Pericardium fibroblast (primary cell): Measurements from ENCODE around the genes SLCO1A2 and CMAS.

DNA sequence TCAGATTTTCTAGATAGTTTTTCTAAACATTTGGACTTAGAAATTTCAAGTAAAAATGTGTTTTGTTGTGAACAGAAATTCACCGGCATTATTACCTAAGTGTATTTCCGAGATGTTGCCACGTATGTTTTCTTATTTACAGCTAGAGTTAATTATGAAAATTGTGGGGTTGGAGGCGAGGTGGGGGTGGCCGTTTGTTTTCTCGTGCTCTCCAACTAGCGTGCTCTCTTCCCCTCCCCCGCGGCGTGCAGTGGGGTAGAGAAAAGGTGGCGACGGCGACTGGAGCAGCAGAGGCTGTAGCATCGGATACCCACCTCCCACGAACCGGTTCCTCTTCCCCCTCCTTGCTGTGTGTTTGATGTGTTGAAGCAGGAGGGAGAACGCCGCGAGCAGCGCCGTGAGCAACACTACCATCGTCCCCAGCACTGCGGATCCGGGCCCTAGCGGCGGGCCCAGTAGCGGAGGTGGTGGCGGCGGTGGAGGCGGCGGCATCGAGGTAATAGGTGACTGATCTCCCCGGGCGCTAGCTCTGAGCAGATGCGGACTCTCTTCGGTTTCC is 133.1 kb upstream of the AEBP2 start:
- RAMPAGE, long total RNA = no peak

DNA sequence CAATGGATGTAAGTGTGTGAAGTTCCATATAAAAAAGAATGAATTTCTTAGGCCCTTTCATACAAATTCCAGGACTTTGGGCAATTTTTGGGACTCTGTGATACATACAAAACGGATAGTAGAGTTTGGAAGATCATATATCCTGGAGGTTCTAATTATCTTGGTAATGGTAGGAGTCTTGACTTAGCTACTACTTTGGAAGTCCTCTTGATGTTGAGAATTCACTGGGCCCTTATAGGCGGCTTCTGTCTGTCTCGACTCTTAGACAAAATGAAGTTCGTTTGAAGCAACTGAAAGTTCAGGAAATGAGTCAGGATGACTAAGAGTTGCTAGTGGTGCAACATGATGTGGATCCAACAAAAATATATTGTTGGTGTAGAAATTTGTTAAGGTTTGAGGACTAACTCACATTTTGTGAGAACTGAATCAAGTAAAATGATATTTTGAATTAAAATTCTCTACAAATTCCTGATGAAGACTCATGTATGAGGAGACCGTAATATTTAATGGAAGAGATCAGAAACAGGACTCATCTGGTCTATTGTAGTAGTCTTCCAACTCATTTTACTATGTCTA is 272.7 kb downstream of the AEBP2 start:
- RAMPAGE, long total RNA = no peak

DNA sequence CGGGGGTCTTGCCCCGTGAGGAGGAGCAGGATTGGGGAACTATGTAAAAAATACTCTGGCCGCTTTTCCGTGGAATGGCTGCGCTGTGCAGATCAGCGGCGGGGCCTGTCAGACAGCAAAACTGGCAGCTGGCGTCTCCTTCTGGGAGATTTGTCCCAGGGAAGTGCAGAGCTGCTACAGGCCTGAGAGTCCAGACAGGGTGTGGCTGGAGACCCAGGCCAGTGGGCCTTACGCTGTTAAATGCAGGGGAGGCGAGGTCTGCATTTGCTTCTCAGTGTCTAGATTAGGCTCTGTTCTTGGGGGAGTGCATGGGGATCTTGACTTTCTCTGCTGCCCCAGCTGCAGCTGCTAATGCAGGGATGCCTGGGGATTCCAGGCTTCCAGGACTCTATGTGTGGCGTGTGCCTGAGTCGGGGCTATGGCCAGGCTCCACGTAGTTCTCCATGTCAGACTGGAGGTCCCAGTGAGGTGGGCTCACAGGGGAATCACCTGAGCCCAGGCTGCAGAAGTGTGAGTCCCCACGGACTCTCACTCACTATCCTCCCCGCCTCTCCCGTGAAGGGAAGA is 344.6 kb downstream of the AEBP2 start:
- RAMPAGE, long total RNA = no peak

- RAMPAGE, long total RNA = no peak
Observed at GRCh38 chr12:19869423-19869815, 430.1 kb downstream of the AEBP2 start.

DNA sequence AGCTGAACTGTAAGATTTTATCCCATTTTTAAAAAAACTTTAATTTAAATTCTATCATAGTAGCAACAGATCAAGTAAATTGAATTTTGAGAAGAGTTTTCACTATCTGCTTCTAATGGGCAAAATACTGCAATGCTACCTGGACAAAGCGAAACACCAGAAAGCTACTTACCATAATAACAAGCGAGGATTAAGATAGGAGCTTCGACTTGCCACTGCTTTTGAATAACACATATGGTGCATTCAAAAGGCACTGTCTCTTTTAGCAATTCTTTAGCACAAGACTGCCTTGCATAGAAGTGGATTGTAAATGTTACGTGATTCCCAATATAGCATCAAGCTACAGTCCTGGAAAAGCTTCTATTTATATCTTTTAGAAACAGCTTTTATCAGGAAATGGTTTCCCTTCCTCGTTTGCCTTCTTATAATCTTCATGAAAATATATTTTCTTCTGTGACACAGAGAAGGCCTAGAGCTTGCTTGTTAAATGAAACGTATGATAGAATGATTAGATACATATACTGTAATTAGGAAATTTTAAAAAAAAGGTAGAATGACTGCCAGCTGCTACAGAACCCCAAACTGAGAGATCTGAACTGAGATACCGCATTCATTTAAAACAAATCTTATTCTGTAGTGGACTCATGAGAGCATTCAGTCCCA is 258.6 kb upstream of the PDE3A start:
- RAMPAGE, long total RNA = no peak

DNA sequence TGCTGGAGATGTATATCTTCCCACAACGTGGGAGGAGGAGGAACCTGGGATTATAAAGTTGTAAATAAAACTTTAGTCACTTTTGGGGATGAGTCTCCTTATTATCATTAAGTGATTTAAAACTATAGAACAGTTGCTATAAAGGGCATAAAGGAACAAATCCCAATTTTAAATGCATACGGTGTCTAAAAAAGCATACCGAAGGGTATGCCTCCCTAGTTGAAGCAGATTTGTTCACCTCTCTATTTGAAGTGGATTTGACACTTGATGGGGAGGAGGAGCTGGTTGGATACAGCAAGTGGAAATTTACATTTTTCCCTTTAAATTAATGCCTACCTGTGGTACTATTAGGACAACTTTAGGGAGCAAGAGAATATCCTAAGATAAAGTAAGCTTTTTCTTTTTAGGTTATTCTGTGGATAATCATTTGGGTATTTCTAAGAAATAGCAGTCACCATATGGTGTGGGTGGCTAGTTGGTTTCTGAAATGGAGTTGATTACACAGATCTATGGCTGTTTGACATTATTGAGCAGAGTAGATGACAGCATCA is 2.8 kb downstream of the PDE3A start:
- RAMPAGE, long total RNA = no peak

DNA sequence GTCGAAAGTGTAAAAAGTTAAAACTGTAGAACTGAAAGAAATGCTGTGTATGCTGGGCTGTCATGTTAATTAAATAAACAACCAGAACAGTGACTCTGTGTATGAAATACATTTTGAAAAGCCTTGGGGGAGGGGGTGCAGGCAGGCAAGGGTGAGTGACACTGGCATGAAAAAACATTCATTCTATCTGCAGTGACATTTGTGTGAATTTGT is 5.9 kb downstream of the PDE3A start:
- RAMPAGE, long total RNA = no peak

GRCh38 chr12:20527345-20527889 is 159.1 kb downstream of the PDE3A start:
- RAMPAGE, long total RNA = no peak

DNA sequence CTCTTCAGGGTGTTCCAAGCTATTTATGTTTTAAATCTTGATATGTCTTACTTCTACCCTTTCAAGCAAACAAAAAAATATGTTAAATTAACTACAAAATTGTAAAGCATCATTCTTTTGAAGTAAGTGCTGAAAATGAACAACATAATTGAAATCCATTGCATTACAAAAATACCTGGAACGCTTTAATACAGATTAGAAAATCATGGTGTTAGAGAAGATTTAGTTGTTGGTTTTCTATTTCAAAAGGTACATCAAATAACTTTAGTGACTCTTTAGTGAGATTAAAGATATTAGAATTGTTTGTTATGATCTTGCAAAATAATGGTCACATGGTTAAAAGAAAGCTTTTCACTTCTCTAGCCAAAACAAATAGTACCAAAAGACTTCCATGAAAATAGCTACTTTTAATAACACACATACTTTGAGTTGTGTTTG is at the start of gene SLCO1A2:
Gene SLCO1A2 (minus strand): TSS at position 266 of the 438 bp plus-strand sequence.
- RAMPAGE, long total RNA = no peak

GRCh38 chr12:21509897-21510311 is 8.3 kb downstream of the GOLT1B start:
- RAMPAGE, long total RNA = no peak

GRCh38 chr12:21560106-21560703 is 34.1 kb downstream of the SPX start:
- RAMPAGE, long total RNA = no peak

- RAMPAGE, long total RNA = no peak
Observed at GRCh38 chr12:21662217-21662798, 4.7 kb upstream of the LDHB start.

DNA sequence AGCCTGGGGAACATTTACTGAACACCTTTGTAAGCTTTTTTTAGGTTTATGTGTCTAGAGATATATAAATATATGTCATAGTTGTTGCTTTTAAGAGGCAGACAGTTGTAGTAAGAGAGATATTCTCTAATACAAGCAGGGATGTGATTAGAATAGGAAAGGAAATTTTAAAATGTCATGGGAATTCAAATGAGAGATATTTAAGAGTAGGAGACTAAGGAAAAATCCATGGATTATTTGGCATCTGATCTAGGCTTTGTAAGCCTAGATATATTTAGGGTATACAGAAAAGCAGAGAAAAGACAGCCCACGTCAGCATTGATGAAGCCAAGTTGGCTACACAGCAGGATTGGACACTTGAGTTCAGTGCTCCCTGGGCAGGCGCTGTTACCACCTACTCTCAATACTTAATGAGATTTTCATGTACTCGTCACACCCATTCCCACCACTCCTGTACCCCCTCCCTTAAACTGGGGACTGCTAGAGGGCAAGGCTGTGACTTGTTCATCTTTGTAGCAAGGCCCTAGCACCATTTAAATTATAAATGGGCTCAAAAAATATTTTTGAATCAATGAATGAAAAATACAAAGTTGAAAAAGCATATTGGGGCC is 1.7 kb upstream of the KCNJ8 start:
- RAMPAGE, long total RNA = no peak

DNA sequence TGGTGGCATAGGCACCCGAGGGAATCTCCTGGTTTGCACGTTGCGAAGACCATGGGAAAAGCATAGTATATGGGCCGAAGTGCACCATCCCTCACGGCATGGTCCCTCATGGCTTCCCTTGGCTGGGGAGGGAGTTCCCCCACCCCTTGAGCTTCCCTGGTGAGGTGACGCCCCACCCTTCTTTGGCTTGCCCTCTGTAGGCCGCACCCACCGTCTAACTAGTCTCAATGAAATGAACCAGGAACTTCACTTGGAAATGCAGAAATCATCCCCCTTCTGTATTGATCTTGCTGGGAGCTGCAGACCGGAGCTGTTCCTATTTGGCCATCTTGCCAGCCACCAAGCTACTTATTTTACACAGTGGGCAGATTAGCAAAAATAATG is 21.2 kb upstream of the KCNJ8 start:
- RAMPAGE, long total RNA = no peak

- RAMPAGE, long total RNA = start-site peak on the plus strand at chr12:22046217-22046299, 305 and 250 reads in 2 replicates
Observed at GRCh38 chr12:22045946-22046408, at the start of gene CMAS. CMAS (plus strand) TSS chr12:22046218.

GRCh38 chr12:22254963-22255588 is 79.4 kb downstream of the ST8SIA1 start:
- RAMPAGE, long total RNA = no peak

DNA sequence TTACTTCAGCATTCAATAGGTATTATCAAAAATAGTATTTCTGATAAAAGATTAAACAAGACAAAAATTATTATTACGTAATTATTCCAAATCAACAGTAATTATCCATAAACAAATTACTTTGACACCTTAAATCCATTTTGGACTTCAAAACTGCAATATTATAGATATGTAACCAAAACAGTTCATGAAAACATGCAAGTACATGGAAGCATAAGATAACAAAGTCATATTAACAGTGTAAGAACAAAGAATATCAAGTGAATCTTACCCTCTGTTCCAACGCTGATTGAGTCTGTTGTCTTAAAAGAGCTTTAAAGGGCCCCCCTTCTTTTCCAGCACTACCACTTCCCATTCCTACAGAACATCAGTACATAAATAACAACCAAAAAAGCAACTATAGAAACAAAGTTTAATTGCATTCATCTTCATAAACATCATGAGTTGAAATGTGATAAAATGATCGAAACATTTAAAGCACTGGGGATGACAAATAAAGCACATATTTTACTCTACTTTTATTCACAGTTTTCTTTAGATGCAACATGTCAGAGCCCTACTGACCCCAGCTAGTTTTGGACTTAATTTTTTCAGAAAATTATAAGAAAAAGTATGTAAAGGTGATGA is 31.2 kb downstream of the C2CD5 start:
- RAMPAGE, long total RNA = no peak

DNA sequence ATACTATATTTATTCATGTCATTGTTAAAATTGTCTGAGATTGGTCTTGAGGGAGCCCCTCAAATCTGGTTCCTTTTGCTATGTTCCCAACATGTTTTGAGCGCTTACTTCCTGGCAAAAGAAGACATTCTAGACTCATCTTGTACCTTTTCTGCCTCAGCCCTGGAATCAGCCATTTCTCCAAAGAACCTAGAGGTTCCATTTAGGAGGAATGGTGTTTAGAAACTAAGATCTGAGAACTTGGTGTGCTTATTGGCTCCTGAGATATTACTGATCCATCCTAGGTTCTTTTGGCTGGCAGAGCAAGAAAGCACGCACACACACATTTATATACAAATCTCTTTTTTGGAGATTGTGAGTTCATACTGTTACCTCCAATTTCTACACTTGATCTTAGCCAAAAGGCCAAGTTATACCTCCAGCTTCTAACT is 66.8 kb downstream of the ETNK1 start:
- RAMPAGE, long total RNA = no peak

- RAMPAGE, long total RNA = no peak
Observed at GRCh38 chr12:23895573-23896320, 53.7 kb downstream of the SOX5 start.

DNA sequence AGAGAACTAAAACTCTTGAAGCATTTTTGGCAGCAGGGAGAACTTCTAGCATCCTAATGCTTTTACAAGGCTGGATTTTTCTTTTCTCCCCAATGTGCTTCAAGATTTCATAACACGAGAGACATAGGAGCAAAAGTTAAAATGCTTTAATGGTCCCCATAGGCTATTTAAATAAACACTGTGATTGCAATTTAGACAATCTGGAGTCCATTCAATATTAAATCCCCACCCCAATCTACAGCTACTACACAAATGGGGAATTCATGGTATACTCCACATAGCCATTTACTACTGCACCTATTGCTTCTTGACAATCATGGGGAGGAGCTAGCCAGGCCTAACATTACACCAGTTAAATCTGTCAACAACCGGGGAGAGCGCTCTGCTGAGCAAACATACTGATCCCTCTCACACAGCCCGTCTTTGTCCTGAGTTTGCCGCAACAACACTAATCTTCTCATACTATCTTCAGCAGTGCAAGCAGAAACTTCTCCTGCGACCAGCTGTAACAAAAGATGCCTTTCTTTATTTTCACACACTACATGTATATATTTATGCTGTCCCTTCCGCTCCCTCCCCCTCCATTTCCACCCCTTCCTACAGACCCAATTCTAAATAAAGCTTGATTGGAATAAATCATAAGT is 120.3 kb upstream of the SOX5 start:
- RAMPAGE, long total RNA = no peak